ENCODE data around the gene TRIML1.

DNA sequence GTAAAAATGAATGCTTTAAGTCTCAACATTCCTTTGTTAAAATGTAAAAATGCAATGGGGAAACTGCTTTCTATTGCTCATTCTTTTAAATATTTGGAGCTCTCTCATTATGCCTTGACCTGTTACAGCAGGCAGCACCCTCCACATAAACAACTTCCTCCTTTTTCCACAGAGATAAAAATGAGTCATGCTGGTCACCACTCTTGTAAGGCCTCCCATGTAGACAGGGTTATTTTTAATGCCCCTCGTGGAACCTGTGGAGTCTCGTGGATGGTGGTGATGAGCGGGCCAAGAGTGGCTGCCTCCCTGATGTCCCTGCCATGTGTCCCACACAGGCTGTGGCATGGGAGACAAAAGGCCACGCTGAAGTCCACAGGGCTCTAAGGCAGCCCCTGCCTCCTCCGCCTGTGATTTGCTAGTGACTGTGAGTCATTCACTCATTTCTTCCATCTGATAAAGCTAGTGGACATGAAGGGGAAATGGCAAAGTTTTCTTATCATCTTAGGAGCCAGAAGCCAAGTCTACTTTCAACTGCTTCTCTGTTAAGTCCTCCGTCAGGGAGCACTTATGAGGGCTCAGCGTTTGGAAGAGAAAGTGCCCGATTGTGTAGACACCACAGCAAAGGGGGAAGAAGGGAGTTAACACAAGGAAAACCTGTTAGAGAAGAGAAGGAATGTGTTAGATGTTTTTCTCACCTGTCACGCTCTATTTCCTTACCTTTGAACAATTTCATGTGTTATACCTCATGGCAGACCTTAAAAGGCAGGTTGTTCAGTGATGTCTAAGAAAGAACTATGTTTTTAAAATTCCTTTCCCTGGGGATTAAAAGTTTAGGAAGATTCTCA lies 121.6 kb upstream of the FAT1 start:
- RRBS: no CpG with 5 or more reads among the region's 9 CpGs

- RRBS: no CpG with 5 or more reads among the region's 4 CpGs
Observed at GRCh38 chr4:188139333-188139594, at the start of gene TRIML1. Gene TRIML1 (plus strand): TSS chr4:188139441.

DNA sequence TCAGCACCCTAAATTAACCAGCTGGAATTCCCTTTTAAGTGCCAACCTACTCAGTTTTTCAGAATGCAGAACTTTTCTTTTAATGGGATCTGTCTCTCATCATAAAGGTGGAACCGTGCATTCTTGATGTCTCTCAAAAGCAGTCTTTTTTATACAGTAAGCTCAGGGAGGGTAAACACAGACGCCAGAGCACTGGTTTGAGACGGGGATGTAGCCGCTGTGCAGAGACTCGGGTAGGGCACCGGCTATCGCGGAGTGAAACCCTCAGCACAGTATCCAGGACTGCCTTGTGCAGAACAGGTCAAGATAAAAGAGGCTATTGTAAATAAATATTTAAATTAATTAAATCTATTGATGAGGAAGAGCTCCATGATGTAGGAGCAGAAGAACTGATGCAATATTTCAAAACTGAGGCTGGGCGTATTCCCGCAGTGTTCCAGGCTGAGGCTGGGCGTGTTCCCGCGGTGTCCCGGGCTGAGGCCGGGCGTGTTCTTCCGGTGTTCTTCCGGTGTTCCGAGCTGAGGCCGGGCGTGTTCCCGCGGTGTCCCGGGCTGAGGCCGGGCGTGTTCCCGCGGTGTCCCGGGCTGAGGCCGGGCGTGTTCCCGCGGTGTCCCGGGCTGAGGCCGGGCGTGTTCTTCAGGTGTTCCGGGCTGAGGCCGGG lies 130.5 kb upstream of the FRG1 start:
- RRBS: 76% methylated on average over 4 of the region's 38 CpGs

GRCh38 chr4:189838719-189839509 lies 101.8 kb upstream of the FRG1 start:
- RRBS: no CpG with 5 or more reads among the region's 18 CpGs